Bronchus (tissue), 1 donor: ENCODE measurements around the genes FAM78B, STYXL2 and POU2F1.

GRCh38 chr1:165662340-165662634 is 31.3 kb downstream of the MGST3 start:
- PRO-cap = no peak

- PRO-cap = bidirectional peak, plus-strand start at chr1:166167218, minus-strand start at chr1:166167018
Observed at GRCh38 chr1:166166597-166167808, at the start of gene FAM78B. FAM78B (minus strand) TSS chr1:166167001.

GRCh38 chr1:166844153-166845056 is 5.1 kb downstream of the POGK start:
- PRO-cap = no peak

DNA sequence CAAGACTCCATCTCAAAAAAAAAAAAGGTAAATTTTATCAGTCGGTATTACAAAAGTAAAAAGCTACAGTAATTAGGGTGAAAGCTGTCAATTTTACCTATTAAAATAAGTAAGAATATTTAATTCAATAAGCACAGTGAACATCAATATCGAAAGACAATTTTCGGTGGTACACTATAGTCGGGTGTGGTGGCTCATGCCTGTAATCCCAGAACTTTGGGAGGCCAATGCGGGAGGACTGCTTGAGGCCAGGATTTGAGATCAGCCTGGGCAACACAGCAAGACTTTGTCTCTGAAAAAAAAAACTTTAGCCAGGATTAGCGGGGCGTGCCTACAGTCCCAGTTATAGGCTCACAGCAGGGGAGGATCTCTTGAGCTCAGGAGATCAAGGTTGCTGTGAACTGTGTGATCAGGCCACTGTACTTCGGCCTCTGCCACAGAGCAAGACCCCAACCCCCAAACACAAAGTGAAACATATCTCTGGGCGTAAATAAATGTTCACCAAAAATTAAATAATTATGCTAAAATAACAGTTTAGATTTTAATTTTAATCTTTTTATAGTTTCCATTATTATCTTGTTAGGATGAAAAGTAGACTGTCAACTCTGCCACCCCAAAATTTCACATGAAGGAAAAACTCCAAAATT is 1.6 kb downstream of the TADA1 start:
- PRO-cap = no peak

- PRO-cap = no peak
Observed at GRCh38 chr1:166878506-166878882, 2.4 kb upstream of the TADA1 start.

GRCh38 chr1:167093829-167094756 is at the start of gene STYXL2:
STYXL2 (plus strand) TSS chr1:167094075.
- PRO-cap = no peak

GRCh38 chr1:167094757-167095184 is 896 bp downstream of the STYXL2 start:
- PRO-cap = no peak

DNA sequence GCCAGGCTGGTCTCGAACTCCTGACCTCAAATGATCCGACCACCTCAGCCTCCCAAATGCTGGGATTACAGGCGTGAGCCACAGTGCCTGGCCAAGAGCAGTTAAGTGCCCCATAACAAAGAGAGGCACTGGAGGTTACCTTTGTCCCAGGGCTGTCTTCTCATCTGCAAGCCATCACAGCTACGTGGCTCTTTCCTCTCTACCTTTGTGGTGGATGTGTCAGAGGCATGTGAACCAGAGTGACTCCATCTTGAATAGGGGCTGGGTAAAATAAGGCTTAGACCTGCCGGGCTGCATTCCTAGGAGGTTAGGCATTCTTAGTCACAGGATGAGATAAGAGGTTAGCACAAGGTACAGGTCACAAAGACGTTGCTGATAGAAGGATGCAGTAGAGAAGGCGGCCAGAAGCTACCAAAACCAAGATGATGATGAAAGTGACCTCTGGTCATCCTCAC is 59.5 kb upstream of the POU2F1 start:
- PRO-cap = no peak

DNA sequence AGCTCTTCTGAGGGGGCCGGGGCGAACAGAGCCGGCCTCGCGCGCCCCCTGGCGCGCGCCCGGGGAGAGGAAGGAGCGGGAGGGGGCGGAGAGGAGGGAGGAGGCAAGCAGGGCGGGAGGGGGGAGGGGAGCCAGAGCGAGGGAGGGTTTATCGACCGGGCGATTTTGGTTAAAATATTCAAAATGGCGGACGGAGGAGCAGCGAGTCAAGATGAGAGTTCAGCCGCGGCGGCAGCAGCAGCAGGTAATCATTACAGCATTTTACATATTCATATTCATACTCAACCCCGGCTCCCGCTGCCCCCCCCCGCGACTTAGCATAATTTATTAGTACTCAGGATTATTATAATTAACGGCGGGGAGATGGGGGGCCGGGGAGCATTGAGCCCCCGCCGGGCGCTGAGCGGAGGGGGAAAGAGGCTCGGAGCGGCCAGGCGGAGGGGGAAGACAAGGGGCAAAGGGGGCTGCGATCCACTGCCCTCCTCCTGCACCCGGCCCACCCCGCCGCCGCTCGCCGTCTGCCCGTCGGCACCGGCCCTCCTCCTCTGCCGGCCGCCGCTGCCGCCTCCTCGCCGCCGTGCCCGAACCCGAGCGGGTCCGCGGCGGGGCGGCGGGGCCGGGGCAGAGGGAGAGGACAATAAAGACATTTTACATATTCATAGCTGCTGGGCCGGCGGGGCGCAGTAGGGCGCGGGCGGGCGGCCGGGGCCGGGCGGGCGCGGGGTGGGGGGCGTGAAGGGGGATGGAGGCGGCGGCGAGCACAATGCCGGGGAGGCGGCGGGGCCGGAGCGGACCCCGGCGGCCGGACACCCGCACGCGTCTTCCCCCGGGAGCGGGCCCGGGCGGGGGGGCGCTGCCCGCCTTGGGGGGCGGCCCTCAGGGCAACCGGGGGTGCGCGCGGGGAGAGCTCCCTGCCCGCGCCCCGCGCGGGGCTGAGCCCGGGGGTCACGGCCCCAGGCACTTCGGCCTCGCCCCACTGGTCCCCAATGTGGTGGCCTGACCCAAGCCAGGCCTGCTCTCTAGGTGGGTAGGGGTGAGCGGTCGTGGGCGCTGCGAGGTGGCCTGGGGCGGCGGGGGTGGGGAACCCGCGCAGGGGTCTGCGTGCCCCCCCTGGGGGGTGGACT is at the start of gene POU2F1:
Gene POU2F1 (plus strand): TSS at position 172 of the 1,124 bp plus-strand sequence.
- PRO-cap = bidirectional peak, plus-strand start at position 209 of the sequence, minus-strand start outside the sequence; unidirectional peak, plus-strand start at position 352 of the sequence; bidirectional peak, plus-strand start at position 686 of the sequence, minus-strand start at position 568 of the sequence

- PRO-cap = no peak
Observed at GRCh38 chr1:167236484-167237269, 16.0 kb downstream of the POU2F1 start.

GRCh38 chr1:167337042-167337809 is 116.5 kb downstream of the POU2F1 start:
- PRO-cap = no peak

DNA sequence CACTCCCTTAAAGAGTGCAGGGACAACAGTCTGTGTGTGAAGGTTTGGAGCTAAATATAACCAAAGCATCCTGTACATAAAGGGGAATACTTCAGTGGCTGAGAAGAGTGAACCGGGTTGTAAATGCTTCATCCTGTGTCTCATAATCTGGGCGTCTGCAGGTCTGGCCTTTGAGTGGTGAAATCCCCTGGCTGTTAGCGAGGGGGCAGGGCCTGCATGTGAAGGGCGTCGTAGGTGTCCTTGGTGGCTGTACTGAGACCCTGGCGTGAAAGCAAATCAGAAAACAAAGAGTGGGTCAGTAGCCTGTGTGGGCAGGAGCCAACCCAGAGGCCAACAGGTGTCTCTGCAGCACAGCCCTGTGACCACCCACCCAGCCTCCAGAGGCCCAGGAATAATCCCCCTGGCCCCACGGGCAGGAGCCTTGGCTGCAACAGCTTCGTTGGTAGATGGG is 86.8 kb downstream of the CD247 start:
- PRO-cap = no peak

GRCh38 chr1:167432387-167432732 is 86.0 kb downstream of the CD247 start:
- PRO-cap = no peak

DNA sequence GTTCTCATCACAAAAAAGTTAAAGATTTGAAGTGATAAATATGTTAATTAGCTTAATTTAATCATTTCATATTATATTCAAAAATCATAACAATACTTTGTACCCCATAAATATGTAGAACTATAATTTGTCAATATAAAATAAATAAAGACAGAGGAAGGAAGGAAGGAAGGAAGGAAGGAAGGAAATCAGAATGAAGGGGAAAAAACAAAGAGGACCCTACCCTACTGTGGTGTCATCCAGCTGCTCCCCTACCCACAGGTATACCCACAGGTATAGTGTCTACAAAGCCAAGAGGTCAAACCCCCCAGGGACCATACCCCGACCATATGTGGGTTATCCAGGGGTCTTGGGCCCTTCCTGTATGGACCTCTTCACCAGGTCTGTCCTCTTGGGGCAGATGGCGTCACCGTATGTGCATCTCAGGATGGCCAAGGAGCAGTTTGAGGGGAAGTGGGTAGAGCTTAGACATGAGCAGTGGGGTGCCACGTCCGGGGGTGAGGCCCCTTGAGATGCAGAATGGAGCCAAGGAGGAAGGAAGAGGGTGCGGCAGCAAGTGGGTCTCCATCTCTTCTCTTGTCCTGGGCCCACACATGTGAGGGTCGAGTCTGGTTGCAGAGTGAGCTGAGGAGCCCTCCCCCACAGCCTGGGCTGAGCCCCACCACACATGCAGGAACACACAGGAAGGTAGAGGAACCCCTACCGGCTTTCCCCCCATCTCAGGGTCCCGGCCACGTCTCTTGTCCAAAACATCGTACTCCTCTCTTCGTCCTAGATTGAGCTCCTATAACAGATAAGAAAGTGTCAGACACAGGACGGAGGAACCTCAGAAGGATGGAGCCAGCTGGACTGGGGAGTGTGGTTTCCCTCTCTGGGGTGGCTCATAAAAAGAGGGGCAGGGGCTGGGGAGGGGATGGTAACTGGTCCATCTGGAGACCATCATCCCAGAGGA is 80.2 kb downstream of the CD247 start:
- PRO-cap = no peak

GRCh38 chr1:167460524-167461179 is 57.7 kb downstream of the CD247 start:
- PRO-cap = no peak

DNA sequence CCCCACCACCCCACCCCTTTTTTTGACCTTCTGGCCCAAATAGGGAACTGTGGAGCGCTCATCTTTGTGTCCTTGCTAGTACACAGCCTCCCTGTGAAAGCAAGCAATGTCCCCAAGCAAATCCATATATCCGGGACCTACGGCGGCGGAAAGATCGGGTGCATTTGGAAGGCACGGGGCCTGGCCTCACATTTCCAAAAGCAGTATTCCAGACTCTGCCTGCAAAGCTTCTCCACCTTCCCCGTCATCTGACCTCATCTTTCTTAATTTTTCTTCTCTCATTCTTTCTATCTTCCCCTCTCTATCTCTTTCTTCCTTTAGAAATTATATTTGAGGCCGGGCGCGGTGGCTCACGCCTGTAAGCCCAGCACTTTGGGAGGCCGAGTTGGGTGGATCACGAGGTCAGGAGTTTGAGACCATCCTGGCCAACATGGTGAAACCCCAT is 28.3 kb downstream of the CD247 start:
- PRO-cap = no peak

DNA sequence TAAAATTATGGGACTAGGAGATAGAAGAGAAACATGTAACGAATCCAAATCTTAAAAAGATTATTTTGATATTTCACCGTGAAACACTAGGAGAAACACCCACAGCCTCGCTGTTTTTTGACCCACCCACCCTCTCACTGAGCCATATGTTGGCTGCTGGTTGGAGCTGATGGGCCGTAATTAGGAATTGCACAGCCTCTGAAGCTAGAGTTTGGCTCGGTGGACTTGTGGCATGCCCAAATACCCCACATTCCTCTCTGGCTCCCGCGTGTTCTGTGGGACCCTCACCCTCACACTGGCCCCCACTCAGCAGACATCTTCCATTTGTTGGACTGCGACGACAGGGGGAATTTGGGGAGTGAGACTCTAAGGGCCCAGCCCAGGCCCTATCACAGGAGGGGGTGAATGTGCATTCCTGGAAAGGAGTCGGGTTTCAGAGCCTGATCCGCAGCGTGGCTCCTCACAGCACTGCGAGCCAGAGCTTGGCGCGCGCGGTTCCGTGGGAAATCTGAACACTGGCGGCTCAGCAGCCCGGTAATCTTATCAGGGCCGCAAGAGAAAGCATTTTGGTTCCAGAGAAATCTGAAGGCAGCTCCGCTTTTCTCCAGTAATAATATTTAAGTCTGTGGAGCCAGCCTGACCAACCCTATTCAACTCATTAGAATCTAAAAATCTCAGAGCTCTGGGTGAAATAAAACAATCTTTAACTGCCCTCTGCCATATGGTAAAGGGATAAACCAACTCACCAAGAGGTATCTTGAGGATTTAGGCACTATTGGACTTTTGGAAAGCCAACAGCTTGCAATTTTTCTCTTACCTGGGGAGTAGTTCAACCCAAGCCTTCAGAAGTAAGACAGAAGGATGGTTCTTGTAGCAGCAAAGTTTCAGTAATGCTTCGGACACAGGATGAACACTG is 5.3 kb downstream of the RCSD1 start:
- PRO-cap = no peak

GRCh38 chr1:167769530-167770079 is 47.8 kb downstream of the MPZL1 start:
- PRO-cap = no peak

DNA sequence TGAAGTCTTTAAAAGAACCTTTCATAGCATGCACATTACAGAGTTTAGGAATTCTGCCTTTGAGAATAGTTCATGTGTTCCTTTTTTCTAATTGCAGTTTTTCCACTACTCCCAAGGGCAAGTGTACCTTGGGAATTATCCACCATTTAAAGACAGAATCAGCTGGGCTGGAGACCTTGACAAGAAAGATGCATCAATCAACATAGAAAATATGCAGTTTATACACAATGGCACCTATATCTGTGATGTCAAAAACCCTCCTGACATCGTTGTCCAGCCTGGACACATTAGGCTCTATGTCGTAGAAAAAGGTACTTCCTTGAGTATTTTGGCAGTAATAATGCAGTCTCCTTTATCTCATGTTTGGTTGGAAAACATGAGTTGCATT is 50.4 kb downstream of the MPZL1 start:
- PRO-cap = no peak

DNA sequence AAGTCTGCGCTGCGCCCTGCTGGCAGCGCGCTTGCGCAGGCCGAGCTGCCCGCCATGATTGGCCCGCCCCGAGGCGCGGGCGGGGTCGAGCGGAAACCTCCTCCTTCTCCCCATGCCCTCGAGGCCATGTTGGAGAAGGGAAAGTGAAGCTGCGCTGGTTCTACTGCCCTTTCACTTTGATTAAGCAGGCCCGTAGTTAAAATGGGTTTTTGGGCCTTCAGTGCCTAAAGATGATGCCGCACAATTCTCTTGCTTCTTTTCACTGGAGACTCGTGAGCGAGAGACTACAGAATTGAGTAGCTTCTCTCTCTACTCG is 390 bp upstream of the DCAF6 start:
- PRO-cap = bidirectional peak, plus-strand start at position 127 of the sequence, minus-strand start outside the sequence